Frontal cortex (tissue), 2 donors: ENCODE results near the genes CSNK1E and NPTXR.

GRCh38 chr22:38230114-38230499 lies 28.3 kb downstream of the MAFF start:
- RAMPAGE, long total RNA: no peak

GRCh38 chr22:38257196-38257790 lies 15.5 kb downstream of the TMEM184B start:
- RAMPAGE, long total RNA: no peak

- RAMPAGE, long total RNA: no peak
Observed at GRCh38 chr22:38298598-38299089, 18.6 kb downstream of the CSNK1E start.

- RAMPAGE, long total RNA: no peak
Observed at GRCh38 chr22:38316645-38317652, at the start of gene CSNK1E. CSNK1E (minus strand) TSS chr22:38317433.

- RAMPAGE, long total RNA: no peak
Observed at GRCh38 chr22:38317653-38318000, 394 bp upstream of the CSNK1E start.

GRCh38 chr22:38350308-38350817 lies 33.1 kb upstream of the CSNK1E start:
- RAMPAGE, long total RNA: no peak

DNA sequence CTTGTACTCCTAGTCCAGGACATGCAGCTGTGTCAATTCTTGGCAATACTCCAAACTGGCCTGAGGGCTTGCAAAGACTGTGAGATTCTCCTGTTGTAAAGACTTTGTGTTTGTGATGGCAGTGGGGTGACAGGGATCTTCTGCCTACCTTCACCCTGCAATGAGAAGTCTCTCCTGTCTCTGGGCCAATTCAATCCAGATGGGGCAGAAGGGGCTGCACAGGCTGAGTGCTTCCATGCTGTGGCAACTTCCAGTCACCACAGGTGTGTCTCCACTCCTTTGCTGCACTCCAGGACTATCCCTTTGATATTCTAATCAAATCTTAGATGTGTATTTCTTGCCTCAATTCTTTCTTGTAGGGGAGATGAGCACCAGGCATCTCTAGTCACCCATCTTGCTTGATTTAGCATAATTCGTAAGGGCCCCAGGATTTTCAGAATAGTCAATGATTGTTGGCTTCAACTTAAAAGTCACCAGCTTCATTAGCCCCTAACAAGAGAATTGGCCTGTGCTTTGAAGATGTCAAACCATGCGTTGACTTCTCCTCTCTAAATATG lies 58.2 kb upstream of the CSNK1E start:
- RAMPAGE, long total RNA: no peak

- RAMPAGE, long total RNA: no peak
Observed at GRCh38 chr22:38452377-38452842, 2.6 kb downstream of the KCNJ4 start.

- RAMPAGE, long total RNA: no peak
Observed at GRCh38 chr22:38483291-38483802, 15.5 kb downstream of the KDELR3 start.

DNA sequence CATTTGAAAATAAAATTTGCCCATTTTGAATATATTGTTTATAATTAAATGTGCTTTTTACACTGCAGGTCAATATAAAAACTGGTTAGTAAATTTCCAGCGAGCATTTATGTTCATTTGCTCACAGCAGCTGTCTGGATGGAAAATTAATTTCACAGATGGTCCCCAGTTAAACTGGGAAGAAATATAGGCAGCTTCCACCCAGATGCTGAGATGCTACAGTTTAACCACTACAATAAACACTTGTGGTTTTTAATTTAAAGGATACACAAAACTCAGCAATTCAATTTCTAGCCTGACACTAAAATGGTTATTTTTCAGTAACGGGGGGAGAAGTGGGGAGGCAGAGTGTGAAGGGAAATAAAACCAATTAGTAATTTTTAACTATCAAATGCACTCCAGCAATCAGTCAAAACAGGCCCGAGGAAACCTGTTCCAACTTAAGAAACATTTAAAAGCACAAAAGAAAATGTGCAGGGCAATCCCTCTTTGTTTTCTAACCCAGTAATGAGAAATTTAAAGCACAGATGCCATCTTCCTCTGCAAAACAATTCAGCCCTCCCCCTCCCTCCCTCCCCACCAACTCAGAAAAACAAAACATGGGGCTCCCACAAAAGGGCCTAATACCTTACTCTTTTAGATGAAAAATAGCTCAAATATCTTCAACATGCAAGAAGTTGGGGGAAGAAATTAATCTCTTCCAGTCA lies 17.2 kb downstream of the KDELR3 start:
- RAMPAGE, long total RNA: no peak

DNA sequence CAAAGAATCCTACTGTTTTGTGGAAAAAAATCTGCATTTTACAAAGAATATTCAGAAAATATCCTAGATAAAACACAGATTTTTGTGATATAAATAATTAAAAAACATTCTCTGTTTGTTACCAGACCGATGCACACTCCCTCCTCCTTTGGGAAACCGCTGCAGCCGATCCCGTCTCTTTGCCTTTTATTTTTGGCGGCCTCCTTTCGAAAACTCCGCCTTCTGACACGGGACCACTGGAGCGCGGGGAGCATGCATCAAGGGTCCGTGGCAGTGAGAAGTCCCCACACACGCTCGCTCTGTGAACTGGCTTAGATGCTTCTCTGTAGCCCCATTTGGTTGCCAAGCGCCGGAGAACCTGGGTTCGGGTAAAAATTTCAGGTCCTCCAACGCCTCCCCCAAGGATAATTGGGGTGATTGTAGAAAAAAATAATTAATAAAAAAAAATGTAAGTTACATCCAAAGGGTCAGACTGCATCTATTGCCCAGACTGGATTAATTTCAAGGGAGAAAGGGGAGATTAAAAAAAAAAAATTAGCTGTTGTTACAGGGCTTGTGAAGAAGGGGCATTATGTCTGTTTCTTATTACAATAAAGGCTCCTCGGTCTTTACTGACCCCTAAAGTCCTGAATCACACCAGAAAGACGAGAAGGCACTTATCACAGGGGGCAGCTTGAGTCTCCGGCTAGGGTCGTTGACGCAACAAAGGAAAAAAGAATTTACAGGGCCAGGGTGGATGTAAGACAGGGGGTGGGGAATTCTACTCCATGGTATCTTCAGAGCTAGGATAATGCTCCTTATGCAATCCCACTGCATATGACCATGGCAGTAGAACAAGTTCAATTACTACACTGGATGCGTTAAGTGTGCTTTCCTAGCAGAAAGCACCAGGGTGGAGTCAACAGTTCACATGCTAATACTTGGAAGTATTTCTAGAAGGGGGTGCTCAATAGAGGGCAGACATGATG lies 16.7 kb downstream of the DDX17 start:
- RAMPAGE, long total RNA: no peak

GRCh38 chr22:38506737-38507150 lies 633 bp upstream of the DDX17 start:
- RAMPAGE, long total RNA: no peak

GRCh38 chr22:38687170-38688267 lies 5.8 kb downstream of the TOMM22 start:
- RAMPAGE, long total RNA: no peak

GRCh38 chr22:38754261-38754834 lies 1.4 kb downstream of the SUN2 start:
- RAMPAGE, long total RNA: no peak

DNA sequence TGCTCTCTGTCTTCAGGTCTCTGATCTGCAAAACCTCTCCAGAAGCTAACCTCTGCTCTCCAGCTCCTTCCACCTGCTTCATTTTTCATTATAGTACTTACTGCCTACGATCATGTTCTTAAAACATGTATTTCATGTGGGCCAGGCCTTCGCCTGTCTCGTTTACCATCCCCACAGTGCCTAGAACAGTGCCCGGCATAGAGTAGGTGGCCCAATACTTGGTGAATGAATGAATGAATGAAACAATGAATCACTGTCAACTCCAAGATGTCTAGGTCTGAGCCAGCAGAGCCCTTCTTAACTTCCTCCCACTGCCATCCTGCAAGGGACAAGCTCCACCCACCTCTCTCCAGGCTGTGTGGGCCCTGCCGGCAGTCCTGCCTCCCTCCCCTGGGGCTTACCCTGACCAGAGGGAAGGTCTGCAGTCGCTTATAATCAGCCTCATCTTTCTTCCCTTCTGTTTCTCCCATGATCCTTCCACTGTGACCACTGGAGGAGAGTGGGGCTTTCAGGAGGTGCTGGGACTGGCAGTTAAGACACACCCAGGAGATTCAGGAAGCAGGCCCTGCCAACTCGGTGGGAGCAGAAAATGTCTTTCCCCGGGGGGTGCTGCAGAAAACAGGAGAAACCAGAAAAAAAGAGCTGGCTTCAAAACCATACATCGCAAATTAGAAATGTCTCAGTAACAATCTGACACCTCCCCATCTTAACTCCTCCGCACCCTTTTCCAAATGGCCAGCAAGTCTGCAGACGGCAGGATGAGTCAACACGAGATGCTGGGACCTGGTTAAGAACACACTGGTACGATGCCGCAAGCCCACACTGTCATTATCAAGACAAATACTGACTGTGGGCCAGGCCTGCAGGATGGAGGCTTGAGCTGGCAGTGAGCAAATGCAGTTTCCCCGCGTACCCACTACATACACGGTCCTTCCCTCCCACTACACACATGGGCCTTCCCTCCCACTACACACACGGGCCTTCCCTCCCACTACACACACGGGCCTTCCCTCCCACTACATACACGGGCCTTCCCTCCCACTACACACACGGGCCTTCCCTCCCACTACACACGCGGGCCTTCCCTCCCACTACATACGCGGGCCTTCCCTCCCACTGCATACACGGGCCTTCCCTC lies 11.3 kb downstream of the DNAL4 start:
- RAMPAGE, long total RNA: no peak

- RAMPAGE, long total RNA: no peak
Observed at GRCh38 chr22:38816725-38817051, 22.7 kb upstream of the DNAL4 start.

DNA sequence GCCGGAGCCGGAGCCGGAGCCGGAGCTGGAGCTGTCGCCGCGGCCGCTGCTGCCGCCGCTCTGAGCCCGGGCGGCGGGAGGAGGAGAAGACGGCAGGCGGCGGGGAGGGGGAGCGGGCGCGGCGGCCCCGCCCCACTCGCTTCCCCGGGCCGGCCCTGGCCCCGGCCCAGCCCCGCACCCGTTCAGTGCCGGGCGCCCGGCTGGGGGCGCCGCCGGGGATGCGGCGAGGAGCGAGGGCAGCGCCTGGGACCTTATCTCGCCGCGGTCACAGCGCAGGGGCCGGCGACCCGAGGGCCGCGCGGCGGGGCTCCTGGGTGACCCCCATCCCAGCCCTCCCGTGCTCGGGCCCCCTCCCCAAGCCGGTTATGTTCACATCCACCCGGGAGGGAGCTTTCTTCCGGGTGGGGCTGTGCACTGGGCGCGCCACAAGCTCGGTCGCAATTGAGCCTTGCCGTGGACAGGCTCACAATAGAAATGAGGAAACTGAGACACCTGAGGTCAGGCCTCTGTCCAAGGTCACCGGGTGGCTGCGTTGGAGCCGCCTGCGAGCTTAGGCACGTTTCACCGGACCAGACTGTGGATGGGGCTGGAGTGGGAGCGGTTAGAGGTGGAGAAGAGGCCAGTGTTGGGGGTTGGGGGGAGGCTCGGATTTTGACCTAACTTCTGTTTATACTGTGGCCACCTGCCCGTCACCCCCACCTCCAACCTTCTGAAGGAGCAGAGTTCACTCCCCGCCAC lies at the start of gene NPTXR:
Gene NPTXR, minus strand, starts transcription at position 62 of the 738 bp plus-strand sequence.
- RAMPAGE, long total RNA: no peak

DNA sequence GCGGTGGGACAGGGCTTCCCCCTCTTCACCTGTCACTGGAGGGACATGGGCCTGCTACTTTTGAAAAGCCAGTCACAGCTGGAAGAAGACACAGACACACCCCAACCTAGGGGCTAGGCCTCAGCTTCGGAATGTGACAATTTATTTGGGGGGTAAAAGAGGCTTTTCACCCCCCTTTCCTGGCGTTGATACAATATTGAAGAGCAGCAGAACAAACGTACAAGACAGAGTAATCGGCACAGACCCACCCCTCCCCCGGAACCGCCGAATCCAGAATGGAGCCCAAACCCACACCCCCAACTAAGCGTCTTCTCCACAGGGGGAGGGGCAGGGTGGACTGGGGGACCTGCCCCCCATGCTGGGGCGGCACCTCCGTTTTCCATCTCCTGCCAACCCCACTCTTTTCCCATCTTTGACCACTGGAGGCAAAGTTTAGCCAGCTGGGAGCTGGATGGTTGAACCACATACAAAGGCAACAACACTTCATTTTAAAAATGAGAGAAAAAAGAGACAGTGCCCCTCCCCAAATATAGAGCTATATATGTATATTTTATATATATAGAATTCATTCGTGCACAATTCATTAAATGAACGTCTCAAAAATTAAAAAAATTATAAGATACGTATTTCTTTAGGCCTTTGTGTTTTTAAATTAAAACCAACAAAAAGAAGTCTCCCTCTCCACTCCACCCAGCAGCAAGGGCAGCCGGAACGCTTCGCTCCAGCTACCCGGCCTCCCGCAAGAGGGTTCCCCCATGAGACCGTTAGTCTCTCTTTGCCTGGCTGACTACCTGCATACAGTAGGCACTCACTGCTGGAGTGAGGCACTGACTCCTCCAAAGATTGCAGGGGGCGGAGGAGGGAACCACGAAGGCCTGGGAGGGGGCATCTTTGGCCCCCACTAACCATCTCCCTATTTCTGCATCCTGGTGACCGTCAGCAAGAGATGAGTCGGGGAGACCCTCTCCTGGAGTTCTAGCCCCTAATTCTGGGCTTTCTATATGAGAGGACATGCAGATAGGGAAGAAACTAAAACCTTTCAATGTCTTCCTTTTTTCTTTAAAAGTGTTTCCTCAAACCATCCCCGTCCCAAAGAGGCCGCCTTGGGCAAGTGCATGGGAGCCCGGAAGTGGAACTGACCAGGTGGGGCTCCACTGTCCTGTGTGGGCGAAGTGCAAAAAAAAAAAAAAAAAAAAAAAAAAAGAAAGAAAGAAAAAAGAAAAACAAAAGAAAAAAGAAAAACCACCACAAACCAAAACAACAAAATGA lies 10.2 kb downstream of the CBX6 start:
- RAMPAGE, long total RNA: no peak

- RAMPAGE, long total RNA: no peak
Observed at GRCh38 chr22:38873817-38874348, 1.9 kb upstream of the CBX6 start.

- RAMPAGE, long total RNA: no peak
Observed at GRCh38 chr22:38921055-38921636, 36.3 kb upstream of the APOBEC3A start.